Jejunum (tissue), 1 donor: ENCODE measurements around the genes MEGF10 and ADAMTS19.

DNA sequence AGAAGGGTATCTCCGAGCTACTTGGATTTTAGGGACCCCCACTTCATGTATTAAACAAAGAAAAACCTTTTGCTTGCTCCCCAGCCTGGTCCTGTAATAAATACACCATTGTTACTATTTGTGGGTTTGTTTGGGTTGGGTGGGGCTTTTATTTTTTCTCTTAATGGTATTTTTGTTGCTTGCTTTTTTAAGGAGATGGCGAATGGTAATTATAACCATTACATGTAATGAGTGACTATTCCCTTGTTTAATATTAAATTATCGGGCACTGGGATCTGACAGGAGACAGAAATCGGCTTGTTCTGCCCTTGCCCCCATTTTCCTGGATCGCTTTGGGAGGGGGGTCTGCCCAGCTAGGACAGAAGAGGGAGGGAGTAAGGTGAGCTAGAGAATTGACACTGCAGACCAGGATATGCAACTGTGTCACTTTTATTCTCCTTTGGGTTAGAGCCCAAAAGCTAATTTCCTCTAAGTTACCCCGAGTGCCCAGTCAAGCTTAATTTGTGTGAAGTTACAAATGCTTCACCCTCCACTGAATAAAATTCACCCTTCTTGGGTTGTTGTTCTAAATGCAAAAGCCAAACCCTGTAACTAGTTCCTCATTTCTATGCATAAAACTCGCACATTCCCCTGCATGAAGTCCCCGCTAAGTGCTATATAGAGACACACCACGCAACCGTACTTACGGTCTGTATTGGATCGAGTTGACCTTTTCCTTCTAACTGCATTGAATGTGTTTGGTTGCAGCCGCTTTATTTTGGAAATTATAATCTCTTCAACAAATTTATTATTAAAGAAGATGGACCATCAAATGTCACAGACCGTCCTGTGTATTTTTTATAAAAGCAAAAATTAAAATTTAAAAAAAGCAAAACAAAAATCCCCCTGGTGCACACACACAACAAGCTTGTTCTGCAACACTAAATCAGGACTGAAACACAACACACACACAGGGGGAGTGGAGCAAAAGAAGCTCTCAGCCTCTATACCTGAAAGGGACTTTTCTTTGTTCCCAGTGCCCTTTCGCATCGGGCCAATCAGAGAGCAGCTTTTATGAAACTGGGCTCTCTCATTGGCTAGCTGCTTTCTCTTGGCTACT is 1.8 kb upstream of the ZNF608 start:
- PRO-cap, result bidirectional peak, plus-strand start outside the sequence, minus-strand start at position 960 of the sequence

DNA sequence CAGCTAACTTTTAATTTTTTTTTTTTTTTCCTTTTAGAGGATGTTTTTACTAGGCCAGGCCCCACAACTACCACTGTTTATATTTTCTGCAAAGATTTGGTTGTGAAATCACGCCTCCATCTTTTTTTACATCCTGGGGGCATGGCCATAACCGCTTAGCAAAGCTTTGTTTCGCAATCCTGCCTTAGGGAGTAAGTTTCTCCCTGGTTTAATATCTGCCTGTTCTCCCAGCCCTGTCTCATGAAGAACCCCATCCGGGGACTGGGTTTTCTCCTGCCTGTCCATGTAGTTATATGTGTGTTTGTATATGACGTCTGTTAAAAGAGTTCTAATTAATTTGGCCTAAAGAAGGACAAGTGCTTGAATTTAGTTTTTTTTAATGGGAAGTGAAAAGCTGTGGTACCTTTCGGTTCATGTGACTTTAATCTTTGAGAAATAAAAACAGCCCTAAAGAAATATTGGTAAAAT is 217.2 kb upstream of the ZNF608 start:
- PRO-cap, result no peak

DNA sequence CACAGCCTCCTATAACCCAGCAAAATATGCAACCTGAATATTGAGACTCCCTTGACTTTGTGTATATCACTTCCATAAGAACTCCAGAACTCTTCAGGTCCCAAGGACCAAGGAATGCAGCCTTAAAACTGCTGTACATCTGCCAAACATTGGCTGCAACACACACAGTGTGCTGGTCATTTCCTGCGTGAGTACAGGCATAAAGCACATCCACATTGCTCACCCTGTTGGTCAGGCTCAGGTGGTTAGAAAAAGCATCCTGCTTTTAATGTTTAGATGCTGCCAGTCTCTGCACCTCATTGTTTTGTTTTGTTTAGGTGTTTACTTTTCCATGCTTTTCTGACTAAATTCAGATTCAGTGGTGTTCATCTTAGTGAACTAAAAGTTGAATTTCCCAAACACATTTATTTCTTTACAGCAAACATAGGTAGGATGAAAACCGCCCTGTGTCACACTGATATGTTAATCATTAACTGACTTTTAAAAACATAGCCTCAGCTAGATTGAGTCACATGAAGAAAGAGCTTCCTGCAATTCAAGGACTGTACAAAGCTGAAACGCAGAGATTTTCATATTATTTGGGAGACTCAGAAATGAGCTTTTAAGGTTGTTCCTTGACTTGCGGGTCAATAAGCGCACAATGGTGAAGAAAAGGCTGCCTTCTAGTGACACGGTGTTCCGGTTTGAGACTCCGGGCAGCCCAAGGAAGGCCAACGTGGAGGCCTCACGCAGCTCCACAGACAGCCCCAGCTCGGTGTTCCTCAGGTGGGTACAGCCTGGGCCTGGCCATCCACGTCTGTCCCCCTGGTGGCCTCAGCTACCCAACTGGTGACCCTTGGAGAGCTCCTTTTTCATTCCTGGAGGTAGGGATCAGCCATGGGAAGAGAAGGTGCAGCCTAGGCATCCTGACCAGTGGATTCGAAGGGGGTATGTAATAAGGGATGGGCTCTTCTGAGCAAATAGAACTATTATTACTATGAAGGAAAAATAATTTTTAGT is 52.1 kb upstream of the GRAMD2B start:
- PRO-cap, result unidirectional peak, plus-strand start at position 515 of the sequence

GRCh38 chr5:126453986-126454450 is 30.8 kb downstream of the GRAMD2B start:
- PRO-cap, result no peak

DNA sequence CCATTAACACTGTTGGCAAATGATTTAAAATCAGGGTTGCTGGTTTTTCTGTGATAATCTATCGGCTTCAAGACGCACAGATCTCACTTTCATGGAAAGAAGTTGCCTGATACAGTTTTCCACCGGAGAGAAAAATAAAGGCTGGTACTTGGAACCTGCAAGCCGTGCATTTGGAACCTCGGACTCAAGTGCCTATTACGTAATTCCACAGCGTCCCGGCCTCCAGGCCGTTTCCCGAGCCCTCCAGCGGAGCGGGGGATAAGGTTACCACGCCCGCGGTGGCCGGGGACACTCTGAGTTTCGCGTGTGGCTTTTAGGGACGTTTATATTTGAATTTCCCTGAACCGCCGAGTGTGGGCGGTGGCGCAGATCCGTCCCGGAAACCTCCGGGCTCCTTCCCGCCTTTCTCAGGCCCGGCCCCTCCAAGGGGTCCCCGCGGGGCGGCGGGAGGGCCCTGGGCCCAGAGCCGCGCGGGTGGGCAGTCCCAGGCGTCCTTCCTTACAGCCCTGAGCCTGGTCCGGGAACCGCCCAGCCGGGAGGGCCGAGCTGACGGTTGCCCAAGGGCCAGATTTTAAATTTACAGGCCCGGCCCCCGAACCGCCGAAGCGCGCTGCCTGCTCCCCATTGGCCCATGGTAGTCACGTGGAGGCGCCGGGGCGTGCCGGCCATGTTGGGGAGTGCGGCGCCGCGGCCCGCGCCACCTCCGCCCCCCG is 405 bp upstream of the LMNB1 start:
- PRO-cap, result bidirectional peak, plus-strand start at position 261 of the sequence, minus-strand start at position 295 of the sequence; bidirectional peak, plus-strand start outside the sequence, minus-strand start at position 500 of the sequence

DNA sequence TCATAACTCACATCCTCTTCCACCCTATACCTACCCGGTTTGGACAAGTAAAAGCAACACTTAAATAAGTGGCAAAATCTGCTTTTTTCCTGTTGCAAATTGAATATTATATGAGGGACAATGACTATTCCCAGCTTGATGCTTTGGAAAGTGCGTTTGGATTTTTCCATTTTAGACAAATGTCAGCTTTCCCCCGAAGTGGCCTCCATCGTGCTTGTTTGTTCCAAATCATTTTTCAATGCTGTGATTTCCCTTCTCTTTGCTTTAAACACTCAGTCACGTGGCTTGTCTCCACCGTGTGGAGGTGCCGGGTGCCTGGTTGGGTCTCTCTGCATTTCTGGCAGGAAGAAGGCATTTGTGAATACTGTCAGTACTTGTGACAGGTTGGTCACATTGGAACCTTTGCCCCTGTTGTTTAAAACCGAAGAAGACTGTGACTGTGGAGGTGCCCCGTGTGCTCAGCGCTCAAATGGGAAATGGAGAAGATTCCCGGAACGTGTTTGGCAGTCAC is 74.4 kb downstream of the LMNB1 start:
- PRO-cap, result no peak

- PRO-cap, result no peak
These were observed 68.5 kb downstream of the MARCHF3 start for GRCh38 chr5:126961665-126962351.

DNA sequence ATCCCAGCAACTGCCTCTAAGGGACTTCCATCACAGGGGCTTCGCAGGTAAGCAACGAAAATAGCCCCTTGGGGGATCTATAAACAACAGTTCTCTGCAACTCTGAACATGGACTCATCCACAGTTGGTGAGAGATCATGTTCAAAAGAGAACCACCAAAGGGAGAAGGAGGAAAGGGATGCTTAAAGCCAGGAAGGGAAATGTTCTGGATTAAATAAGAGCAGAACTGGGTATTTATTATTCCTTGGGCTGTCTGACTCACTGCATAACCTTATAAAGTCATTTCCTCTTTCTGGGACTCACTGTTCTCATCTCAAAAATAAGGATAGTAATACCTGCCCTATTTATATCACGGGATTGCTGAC is 11.2 kb upstream of the MARCHF3 start:
- PRO-cap, result no peak

GRCh38 chr5:127290451-127290965 is at the start of gene MEGF10:
MEGF10 (plus strand) TSS chr5:127290796.
- PRO-cap, result no peak

DNA sequence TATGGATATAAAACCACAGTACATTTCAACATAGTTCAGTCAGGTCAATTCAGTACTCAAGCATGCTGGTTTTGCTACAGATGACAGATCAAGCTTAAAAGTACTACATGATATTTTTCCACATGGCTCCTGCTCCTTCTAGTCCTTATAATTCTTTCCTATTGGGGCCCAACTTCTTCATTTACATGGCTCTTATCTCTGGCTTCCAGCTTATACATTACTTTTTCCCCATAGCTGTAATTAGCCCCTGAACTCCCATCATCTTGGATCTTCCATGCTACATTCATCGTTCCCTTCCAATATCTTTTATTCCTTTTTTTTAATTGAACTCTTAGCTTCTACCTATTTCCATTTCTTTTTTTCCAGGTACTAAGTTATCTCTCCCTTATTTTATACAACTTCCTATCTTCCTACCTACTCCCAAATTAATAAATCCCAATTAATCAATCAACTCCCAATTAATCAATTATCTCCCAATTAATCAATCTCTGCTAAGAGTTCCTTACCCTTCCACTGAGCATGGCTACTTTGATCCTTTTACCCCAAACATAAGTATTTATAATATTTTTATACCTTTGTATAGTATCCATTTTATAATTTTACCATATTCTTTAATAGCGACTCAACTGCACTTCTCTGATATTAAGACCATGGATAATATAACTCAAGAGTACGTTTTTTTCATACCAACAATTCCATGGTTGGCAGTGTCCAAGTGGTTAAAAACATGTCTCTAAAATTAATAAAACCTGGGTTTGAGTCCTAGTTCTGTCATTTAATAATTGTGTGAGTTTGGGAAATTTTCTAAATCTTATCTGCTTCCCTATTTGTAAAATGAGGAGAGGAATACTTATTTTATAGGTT is 60.5 kb upstream of the SLC12A2 start:
- PRO-cap, result no peak

- PRO-cap, result no peak
These were observed 3.6 kb downstream of the SLC12A2 start for GRCh38 chr5:128086891-128087770.

GRCh38 chr5:128114373-128114863 is 30.9 kb downstream of the SLC12A2 start:
- PRO-cap, result no peak

GRCh38 chr5:128537158-128537733 is 799 bp downstream of the FBN2 start:
- PRO-cap, result no peak

DNA sequence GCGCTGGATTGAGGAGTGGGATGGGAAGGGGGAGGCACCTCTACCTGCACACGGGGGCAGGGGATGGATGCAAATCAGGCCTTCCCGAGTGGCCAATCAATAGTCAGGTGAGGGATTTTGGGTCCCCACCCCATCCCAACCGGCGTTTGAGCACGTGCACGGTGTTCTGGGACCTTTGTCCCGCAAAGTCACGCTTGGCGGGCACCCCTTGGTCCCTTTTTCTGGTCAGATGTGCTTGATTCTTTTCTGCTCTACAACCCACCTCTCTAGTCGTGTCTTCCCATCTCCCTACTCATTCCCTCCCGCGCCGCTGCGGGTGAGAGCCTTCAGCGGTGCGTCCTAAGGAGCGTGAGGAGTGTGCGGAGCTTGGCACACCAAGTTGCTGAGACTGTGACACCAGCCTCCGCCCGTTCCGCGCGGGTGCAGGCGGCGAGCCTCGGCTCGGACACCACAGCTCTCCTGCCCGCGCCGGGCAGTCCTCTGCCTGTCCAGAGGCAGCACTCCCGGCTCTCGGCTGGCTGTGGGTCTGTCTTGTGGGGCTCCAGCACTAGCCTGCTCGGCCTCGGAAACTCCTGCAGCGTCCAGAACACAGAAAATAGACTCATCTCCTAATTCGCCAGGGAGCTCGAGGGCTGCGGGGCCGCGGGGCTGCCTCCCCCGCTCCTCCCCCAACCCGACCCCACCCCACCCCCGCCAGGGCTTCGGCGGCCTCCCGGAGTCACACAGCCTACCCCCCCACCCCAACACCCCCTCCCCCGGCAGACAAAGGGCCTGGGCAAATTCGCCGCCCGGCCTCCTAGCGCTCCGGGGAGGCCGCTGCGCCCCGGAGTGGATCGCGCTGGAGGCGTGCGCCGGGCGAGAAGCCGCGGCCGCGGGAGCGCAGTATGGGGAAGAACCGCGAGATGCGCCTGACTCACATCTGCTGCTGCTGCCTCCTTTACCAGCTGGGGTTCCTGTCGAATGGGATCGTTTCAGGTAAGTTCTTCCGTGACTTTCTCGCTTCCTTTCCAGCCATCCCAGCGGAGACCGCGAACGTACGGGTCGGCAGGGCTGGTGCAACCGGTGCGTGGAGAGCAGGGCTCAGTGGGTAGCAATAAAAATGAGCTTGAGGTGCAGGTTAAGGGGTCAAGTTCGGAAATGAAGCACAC is at the start of gene ADAMTS19:
ADAMTS19 (plus strand) TSS at position 791 of the 1,148 bp plus-strand sequence.
- PRO-cap, result no peak

GRCh38 chr5:129751514-129751909 is 3.6 kb downstream of the MINAR2 start:
- PRO-cap, result no peak

DNA sequence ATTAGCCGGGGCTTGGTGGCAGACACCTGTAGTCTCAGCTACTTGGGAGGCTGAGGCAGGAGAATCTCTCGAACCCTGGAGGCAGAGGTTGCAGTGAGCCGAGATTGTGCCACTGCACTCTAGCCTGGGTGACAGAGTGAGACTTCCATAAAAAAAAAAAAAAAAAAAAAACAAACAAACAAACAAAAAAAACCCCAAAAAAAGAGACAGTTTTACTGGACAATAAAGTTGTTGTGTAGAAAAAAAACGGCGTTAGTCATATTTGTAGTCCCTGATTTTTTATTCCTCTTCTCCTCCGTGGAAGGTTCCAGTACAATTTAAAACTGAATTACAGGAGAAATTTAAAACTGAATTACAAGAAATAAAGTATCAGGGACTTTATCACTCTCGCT is 18.6 kb downstream of the MINAR2 start:
- PRO-cap, result no peak

DNA sequence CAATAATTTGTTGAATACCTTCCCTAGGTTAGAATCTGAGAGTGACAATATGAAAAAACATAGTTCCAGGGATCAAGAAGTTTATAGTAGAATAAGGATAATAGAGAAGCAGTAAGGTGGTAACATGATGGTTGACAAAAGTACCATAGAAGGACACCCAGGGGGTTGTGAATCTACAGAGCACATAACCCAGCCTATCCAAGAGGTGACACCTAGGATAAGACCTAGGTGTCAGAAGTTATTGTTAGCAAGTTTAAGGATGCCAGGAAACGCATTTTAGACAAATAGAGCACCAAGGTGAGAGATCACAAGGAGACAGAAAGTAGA is 86.4 kb downstream of the CHSY3 start:
- PRO-cap, result no peak

GRCh38 chr5:130114118-130114523 is 209.9 kb downstream of the CHSY3 start:
- PRO-cap, result no peak

- PRO-cap, result no peak
These were observed 347.0 kb downstream of the HINT1 start for GRCh38 chr5:130818048-130818466.

- PRO-cap, result no peak
These were observed 757 bp downstream of the CDC42SE2 start for GRCh38 chr5:131264548-131265072.